Colon Carcinoma Metastatic in the Brain (tissue), 2 donors: ENCODE results near the genes THRA, RAPGEFL1 and TNS4.

GRCh38 chr17:39950674-39951156 is 12.1 kb upstream of the GSDMA start:
- PRO-cap, 2 experiments: no peak in any of the 2 experiments

DNA sequence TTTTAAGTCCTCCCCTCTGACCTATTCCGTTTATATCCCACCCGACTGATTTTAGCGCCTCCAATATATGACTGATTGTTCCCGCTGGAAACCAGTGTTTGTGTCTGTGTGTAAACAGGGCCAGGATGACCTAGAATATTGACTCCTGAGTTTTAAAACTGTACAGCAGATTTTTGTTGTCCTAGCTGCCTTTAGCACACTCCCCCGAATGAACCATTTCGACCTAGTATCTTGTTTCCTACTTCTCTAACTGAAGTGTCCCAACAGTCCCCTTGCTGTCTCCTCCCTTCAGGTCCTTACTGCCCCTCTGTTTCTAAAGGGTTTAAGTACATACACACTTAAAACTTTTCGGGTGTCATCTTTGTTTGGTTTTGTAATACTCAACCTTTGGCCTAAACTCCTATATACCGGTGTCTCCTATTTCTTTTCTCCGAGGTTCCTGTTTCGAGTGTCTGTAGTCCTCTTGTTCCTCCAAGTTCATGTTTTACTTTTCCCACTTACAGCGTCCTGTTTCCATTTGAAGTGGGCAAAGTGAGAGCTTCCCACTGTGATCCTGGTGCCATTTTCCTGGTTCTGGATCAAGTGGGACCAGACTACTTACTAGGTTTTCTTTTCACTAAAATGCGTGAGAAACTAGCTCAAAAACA is 980 bp downstream of the PSMD3 start:
- PRO-cap, 2 experiments: no peak in any of the 2 experiments

- PRO-cap, 2 experiments: peak in 2 of 2 experiments; most common plus-strand start chr17:40062896 (in 1)
Observed at GRCh38 chr17:40062629-40063596, at the start of gene THRA. Gene THRA (plus strand): TSS chr17:40062965.

- PRO-cap, 2 experiments: no peak in any of the 2 experiments
Observed at GRCh38 chr17:40092980-40094222, 7.0 kb downstream of the NR1D1 start.

DNA sequence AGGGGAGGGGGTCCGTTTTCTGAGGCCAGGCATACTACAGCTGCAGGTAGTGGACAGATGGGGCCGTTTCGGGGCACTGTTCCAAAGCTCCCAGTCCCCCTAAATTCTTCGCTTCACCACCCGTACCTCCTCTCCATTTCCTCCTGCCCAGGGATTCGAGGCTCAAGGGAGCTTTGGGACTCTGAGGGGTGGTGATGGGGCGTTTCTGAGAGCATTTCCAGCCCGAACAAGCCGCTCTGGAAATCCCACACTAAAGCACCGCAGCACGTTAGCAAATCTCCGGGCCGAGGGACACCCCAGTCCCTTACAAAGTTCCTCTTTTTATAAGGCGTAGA is 747 bp downstream of the NR1D1 start:
- PRO-cap, 2 experiments: no peak in any of the 2 experiments

GRCh38 chr17:40103741-40104219 is 3.4 kb upstream of the NR1D1 start:
- PRO-cap, 2 experiments: no peak in any of the 2 experiments

GRCh38 chr17:40122470-40122917 is 723 bp downstream of the MSL1 start:
- PRO-cap, 2 experiments: peak in 2 of 2 experiments; most common plus-strand start chr17:40122621 (in 1); most common minus-strand start chr17:40122680 (in 2)

DNA sequence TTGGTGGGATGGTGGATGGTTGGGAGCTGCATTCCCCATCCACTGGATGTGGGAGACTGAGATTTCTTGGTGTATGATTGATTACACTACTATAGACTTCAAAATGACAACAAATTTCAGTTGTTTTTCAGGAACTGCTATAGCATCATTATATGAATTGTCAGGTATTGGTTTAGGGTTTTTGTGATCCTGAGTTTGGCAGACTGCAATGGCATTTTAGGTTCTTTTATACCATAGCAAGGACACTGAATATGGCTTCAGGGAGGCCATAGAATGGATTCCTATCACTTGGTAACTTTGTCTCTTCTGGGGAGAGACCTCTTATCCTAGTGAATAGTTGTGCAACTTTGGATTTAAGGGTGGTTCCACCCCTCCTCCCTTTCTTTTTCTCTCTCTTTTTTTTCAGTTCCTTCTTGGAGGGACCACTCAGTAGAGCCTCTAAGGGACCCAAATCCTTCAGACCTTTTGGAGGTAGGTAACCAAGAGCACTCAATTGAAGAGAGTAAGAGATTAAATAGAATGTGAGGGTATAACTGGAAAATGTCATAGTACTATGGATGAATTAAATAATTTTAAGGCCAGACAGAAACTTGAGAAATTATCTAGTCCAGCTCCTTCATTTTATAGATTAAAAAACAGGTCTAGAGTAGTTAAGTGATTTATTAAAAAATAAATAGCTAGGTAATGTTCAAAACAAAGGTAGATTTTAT is 8.6 kb upstream of the CASC3 start:
- PRO-cap, 2 experiments: no peak in any of the 2 experiments

- PRO-cap, 2 experiments: peak in 2 of 2 experiments; most common plus-strand start chr17:40177484 (in 2); most common minus-strand start chr17:40177353 (in 1)
Observed at GRCh38 chr17:40176803-40177826, at the start of gene RAPGEFL1. Gene RAPGEFL1 (plus strand): TSS chr17:40177470.

DNA sequence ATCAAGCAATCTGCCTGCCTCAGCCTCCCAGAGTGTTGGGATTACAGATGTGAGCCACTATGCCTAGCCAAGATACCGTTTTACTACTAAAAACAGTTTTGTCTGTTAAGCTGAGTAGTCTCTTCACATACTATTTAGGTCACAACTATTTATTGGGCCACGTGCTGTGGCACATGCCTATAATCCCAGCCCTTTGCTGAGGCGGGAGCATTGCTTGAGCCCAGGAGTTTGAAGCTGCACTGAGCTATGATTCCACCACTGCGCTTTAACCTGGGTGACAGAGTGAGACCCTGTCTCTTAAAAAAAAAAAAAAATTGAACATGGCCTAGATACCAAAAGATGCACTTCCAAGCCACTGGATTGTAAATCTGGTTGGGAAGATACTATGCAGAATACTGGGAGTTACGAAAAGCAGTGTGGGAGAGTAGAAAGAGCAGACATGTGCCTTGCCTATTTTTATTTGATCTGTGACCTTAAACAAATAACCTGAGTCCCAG is 16.4 kb upstream of the CDC6 start:
- PRO-cap, 2 experiments: no peak in any of the 2 experiments

DNA sequence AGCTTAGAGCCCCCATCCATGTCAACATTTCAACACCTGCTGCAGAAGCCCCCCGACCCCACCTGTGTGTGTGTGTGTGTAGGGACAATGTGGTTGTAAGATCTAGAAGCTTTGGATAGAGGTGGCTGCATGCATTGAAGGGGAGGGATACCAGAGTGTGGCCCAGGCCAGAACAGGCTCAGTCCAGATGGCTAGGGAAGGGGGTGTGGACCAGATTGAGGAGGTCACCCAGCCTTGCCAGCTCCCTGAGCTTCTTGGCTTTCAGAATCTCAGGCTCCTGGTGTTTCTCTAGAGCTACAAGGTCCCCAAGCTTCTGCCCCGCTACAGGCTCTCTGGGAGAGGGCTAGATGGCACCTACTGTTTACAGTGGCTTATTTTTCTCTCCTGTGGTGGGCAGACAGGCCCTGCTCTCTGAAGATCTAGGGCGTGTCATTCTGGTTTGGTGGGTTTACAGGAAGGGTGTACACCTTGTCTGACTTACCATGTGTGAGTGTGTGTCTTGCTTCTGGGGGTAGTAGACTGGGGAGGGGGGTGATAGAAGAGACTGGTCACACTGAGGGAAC is 975 bp downstream of the RARA start:
- PRO-cap, 2 experiments: no peak in any of the 2 experiments

GRCh38 chr17:40320697-40321733 is 12.0 kb downstream of the RARA start:
- PRO-cap, 2 experiments: no peak in any of the 2 experiments

- PRO-cap, 2 experiments: no peak in any of the 2 experiments
Observed at GRCh38 chr17:40325186-40326049, 16.4 kb downstream of the RARA start.

GRCh38 chr17:40326050-40327185 is 17.4 kb downstream of the RARA start:
- PRO-cap, 2 experiments: no peak in any of the 2 experiments

DNA sequence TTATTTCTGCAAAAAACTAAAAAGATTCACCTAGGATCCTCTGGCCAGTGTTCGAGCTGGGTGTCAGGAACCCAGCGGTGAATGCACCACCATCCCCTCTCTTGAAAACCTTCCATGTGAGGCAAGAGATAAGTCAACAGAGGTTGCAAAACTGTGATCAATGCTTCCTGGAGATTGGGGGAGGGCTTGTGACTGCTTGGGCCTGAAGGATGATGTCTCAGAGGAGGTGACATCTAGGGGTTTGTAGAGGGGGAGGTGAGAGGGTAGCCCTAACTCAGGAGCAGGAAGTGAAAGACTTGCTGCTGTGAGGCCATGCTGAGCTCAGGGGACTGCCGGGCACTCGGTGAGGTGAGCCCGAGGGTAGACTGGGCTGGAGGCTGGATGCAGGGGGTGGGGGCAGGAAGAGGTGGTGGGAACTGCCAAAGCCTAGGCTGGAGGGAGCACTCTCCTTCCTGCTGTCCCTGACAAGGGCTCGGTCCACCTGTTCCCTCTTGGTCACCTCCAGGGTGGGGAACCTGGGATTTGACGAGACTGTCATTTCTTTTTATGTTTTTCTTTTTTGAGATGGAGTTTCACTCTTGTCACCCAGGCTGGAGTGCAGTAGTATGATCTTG is 11.5 kb downstream of the GJD3 start:
- PRO-cap, 2 experiments: no peak in any of the 2 experiments

GRCh38 chr17:40357828-40358027 is 6.8 kb downstream of the GJD3 start:
- PRO-cap, 2 experiments: no peak in any of the 2 experiments

DNA sequence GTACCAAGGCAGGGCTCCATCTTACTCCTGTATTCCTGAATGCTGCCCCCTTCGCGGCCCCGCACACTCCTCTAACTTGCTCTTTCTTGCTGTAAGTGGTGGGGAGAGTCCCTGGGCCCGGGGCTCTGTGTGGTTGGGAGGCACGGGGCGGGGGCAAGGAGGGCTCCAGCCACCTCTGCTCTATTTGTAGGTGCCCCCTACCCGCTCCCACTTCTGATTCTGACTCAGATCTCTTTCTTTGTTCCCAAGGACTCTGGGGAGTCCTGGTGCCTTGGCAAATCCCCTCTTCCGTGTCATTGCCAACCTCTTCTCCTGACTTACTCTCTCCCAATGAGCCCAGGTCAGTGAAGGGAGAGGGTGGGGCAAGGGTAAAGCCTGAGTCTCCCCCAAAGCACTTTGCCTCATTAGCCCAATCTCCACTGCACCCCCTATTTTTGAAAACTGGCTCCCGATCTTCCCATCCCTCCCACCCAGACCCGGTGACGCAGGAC is 1.0 kb downstream of the TNS4 start:
- PRO-cap, 2 experiments: no peak in any of the 2 experiments

DNA sequence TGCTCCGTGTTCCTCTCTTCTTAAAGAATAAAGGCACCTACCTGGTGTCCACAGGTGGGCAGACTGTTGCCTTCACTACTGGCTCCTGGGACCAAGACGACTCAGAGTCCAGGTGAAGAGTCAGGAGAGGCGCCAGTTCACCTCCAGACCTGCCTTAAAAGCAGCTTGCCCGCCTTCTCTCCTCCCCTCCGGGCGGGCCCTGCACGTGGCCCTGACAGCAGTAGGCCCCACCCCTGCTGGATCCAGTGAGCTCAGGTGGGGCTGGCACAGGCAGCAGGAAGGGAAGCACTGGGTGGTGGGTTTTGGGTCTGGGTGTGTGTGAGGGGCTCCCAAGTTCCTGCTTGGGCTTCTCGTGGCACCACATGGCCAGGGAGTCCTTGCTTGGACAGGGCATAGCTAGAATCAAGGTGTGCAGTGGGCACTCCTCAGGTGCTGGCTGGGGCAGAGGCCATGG is at the start of gene TNS4:
Gene TNS4, minus strand, starts transcription at position 131 of the 454 bp plus-strand sequence.
- PRO-cap, 2 experiments: peak in 2 of 2 experiments; most common plus-strand start position 267 of the sequence (in 1); most common minus-strand start position 131 of the sequence (in 1)

DNA sequence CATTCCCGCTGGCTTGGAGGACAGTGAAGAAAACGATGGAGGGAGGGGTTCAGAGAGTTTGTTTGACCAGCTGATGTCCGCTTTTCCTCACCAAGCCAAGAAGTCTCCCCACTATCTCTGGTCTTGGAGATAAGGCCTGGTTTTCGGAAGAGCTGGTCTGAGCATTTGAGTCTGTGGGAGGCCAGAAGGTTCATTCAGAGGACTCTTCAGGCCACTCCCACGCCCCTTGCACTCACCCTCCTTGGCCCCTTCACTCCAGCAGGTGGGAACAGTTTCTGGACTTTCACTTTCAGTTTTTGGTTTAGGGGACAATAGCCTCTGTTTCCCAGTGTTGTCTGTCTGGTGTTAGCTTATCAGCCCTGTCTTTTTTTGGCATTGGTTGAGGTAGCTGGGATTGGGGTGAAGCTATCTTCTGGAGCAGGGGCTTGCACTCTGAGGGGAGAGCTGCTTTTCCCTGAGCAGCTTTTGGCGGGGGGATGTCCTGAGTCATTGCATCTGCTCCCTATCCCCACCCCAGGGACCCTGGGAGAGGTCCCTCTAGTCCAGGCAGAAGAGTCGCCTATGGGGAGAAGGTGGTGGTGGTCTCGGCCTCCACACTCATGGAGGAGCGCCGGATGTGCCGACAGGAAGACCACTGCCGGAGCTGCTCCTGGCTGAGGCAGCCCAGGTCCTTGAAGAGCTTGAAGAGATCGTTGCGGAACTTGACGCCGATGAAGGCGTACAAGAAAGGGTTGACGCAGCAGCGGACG is 10.9 kb downstream of the CCR7 start:
- PRO-cap, 2 experiments: no peak in any of the 2 experiments

DNA sequence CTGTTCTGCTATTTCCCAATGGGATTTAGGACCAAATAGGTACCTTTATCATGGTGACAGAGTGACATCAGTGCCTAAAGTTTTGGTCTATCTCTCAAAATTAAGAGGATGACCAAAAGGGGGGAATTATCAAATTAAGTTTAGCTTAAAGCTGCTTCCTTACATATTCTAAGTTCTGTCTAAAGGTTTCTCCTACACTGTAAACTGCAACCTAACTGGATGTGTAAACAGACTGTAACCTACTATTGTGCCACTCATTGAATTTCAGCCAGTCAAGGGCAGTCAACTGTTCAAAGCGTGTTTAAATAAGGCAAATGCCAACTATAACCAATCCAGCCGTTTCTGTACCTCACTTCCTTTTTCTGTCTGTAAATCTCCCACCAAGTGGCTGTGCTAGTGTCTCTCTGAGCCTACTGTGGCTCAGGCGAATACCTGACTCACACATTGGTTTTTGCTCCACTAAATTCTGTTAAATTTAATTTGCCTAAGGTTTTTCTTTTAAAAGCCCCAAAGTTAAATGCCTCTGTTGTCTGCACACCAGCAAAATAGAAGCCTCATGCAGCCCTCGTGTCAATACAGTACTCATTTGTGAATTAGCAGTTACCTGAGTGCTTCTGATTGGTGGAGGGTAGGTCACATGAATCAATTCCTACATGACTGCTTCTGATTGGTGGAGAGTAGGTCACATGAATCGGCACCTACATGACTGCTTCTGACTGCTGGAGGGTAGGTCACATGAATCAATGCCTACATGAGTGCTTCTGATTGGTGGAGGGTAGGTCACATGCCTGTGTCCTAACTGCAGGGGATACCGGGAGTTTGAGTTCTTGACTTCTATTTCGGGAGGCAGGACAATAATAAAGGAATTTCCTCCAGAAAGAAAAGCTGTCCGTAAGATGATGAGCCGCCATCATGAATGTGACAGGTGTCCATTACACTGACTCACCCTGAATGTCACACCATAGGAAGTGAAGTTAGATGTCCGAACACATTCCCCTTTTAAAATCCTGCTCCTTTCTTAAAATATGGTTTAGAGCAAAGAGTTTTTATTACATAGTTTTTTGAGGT is 31.1 kb upstream of the CCR7 start:
- PRO-cap, 2 experiments: no peak in any of the 2 experiments